Gallbladder (tissue), 1 donor: ENCODE results near the genes ZNF229, CEACAM20, APOE and ZNF296.

GRCh38 chr19:44235500-44236261 lies 23.3 kb downstream of the ZNF227 start:
- PRO-cap = no peak

GRCh38 chr19:44367062-44367632 lies 10.7 kb upstream of the ZNF112 start:
- PRO-cap = no peak

DNA sequence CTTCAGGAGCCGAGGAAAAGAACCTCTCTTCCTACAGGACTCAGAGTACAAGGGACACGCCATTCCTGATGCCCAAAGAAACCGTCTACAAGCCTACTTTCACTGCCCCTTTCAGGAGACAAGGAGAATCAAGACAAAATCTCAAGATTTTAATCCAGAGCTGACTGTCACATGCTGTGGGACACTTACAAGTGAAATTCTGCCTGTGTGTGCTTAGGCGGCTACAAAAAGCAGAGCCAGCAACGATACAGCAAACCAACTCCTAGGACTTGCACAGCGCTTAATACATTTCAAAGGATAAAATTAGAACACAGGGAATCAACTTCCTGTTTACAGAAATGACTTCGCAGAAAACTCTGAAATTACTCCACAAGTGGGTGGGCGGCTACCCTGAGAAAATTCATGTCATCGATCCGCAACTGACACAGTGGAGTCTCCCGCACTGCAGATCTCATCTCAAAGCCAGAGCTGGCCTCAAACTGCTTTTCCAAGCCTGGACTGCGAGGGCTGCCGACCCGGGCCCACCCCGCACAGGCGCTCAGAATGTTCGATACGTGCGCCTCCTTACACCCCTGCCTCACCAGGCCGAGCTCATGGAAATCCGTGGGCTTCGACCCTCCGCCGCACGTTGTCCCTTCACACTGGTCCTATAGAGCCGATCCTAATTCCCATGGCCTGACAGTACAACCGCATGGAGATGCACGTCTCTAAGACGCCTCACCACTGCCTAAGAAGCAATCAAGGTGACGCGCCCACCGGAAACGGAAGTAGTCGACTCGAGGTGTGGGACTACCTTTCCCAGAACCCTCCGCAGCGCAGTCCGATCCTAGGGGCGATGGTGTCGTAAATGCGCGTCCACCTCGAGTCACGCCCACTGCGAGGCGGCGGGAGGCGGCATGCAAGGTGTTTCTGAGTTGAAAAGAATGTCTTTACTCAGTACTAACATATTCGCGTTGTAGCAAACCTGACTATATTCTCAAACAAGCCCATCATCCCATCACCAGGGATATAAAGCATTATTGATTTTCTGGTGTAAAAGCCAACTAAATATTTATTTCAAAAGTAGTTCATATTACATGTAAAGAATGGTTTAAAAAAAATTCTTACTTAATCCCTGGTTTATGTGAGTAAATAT lies at the start of gene ZNF229:
Gene ZNF229 (minus strand): TSS at position 745 of the 1,135 bp plus-strand sequence.
- PRO-cap = no peak

DNA sequence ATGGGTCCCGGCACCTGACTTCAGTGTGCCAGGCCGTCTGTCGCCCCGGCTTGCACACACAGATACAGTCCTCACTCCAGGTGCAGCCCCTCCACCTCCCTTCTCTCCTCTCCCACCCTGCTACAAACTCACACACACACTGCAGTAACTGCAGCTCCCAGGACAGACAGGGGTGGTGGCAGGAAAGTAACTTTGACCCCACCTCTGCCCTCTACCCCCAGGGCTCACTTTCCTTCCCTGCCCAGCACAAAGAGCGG lies at the start of gene CEACAM20:
Gene CEACAM20 (minus strand): TSS at position 168 of the 257 bp plus-strand sequence.
- PRO-cap = no peak

DNA sequence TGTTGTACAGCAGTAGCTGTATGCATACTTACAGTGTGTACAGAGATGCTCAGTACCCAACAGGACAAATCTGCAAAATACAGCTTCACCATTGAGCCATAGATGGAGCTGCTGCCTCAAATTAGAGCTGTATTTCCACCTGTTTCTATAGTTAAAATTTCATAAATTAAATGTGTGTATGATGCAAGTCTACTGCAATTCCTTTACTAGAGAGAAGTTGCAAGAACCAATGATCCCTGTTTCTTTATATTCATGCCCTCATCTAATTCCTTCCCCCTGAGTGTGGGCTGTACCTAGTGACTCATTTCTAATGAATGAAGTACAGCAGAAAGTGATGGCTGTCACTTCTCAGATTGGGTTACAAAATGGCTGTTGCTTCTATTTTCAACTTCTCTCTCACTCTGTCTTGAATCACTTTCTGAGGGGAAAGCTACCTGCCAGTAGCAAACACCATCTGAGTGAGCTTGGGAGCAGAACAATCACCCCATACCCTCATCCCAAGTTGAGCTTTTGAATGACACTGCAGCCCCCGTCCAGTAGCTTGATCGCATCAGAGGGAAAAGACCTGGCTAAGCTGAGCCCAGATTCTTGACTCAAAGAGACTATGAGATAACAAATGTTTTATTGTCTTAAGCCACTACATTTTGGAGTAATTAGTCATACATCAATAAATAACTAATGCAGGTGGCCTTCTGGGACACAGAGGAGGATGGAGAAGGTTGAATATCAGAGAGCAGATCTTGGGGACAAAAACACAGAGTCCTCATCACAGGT lies 24.8 kb upstream of the IGSF23 start:
- PRO-cap = unidirectional peak, minus-strand start at position 595 of the sequence

DNA sequence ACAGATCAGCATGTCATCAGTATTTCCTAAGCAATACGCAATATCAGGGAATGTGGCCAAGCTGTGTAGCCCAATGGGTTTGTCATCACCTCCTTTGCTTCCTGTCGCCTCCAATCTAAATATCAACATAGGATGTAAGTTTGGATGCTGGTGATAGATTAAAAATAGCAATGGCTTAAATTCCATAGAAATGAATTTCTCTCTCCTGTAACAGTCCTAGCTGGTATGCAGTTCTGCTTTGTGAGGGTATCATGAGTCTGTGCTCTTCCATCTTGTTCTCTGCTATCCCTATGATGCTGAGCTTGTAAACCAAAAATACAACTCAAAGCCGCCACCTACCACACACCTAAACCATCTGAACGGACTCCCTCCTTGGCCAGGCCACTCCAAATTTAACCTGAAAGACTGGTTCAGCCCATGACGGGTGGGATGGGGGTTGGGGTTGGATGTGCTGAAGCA lies 10.0 kb upstream of the IGSF23 start:
- PRO-cap = no peak

DNA sequence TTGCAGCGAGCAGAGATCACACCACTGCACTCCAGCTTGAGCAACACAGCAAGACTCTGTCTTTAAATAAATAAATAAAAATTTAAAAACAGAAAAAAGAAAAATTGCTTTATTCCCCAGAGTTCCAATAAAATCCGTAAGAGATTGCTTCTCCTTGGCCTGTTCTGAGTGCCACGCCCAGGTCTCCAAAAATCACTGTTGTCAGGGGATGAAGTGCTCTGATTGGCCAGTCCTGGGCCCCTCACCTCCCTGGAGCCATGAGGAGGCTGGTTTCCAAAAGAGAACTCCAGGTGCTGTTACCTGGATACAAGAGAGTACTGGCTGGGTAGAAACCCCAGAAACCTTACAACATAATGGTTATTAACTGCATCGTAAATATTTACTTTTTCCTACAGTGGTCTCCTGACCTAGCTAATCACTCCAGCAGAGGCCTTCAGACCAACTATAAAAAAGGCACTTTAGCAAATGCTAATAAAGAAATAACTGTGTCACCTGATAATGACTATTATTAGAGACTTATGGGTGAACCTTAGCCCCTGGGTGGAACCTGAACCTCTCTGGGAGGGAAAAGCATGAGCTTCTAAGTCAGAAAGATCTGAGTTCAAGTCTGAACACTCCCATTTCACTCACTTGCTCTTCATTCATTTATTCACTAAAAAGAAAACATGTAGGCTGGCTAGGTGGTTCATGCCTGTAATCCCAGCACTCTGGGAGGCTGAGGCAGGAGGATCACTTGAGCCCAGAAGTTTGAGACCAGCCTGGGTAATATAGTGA lies 1.5 kb upstream of the IGSF23 start:
- PRO-cap = no peak

GRCh38 chr19:44661852-44662567 lies 9.3 kb upstream of the CEACAM19 start:
- PRO-cap = no peak

- PRO-cap = no peak
Measured at GRCh38 chr19:44748830-44749107, 261 bp downstream of the BCL3 start.

- PRO-cap = bidirectional peak, plus-strand start at chr19:44753580, minus-strand start at chr19:44753390
Measured at GRCh38 chr19:44753106-44753803, 4.7 kb downstream of the BCL3 start.

GRCh38 chr19:44905225-44905932 lies at the start of gene APOE:
Gene APOE, plus strand, starts transcription at chr19:44905796.
- PRO-cap = unidirectional peak, plus-strand start at chr19:44905796

DNA sequence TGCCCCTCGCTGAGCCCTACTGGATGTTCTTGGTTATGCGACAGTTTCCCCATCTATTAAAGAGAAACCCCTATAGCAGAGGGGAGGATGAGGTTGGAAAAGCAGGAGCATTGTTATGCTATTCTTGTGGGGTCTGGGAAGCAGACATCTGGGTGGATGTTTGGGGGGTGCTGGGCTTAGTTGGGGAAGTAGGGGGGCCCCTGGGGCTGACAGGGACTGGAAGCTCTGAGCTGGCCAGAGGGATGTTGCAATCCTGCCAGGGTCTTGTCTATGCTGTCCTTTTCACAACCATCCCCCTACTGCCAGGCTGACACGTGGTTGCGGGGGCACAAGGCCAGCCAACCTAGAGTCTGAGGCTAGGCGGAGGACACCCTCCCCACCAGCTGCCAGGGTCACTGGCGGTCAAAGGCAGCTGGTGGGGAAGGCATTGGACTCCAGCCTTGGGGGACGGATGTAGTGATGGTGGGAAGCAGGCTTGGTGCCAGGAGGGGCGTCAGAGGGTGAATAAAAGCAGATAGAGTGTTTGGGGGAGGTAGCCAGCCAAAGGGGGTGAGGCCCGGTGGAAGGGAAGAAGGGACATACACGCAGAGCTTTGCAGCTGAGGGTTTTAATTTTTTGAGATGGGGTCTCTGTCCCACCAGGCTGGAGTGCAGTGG lies 1.6 kb upstream of the APOC1 start:
- PRO-cap = unidirectional peak, plus-strand start at position 543 of the sequence

DNA sequence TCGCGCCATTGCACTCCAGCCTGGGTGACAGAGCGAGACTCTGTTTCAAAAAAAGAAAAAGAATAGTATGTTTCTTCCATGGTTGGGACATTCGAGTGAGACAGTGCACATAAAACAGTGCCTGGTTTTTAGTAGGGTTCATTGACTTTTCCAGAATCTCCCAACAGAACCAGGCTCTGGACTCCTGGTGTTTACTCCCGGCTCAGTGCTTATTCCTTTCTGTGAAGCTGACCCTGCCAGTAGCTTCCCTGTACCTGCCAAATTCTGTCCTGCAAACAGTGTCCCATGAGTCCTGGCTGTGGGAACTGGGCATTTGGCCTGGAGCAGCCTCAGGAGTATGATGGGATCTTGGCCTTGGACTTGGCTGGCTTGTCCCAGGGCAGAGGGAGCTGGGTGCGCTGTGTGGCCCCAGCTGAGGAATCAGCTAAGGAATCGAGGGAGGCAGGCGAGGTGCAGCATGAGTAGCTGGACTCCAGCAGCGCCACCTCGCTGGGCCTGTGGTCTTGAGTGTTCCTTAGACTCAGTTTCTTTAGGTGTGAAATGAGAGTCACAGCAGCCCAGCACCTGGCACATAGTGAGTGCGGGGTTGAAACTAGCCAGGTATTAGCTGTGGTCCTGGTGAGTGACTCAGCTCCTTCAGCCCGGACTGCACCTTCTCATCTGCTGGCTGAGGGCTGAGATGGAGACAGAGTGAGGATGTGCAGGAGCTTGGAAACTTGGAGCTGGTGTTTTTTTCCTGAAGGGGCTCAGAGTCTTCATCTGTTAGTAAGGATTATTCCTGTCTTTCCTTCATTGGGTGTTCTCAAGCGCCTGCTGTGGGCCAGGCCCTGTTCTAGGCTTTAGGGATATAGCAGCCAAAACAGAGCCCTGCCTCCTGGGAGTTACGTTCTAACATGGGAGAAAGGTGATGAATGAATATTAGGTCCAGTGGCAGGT lies 10.4 kb downstream of the CLASRP start:
- PRO-cap = no peak

- PRO-cap = no peak
Measured at GRCh38 chr19:45055926-45056707, 17.3 kb downstream of the CLASRP start.

DNA sequence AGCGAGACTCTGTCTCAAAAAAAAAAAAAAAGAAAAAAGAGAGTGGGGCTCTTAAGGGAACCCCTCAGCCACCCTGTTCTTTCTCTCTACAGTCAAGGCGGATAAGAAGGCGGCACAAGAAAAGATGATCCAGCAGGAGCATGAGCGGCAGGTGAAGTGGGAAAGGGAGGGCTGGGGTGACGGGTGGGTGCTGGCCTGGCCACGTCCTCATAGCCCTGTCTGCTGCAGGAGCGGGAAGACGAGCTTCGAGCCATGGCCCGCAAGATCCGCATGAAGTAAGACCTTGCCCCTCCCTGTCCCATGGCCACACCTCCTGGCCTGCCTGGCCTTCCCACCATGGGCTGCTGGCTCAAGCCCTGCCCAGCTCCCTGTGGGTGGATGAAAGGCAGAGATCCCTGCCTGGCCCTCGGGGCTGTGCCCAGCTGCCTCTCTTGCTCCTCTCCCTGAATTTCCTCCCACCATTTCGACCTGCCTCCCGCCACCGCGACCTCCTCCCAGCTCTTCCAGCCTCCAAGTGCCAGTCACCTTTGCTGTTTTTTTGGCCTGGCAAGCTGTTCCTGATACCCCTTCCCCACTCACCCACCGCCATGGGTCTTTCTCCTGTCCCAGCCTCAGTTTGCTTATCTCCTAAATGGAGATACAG lies 7.2 kb downstream of the ZNF296 start:
- PRO-cap = no peak

- PRO-cap = unidirectional peak, minus-strand start at chr19:45076311; unidirectional peak, minus-strand start at chr19:45076474
Measured at GRCh38 chr19:45075985-45076871, at the start of gene ZNF296. Gene ZNF296, minus strand, starts transcription at chr19:45076478.

- PRO-cap = no peak
Measured at GRCh38 chr19:45103043-45103436, 10.1 kb downstream of the PPP1R37 start.

DNA sequence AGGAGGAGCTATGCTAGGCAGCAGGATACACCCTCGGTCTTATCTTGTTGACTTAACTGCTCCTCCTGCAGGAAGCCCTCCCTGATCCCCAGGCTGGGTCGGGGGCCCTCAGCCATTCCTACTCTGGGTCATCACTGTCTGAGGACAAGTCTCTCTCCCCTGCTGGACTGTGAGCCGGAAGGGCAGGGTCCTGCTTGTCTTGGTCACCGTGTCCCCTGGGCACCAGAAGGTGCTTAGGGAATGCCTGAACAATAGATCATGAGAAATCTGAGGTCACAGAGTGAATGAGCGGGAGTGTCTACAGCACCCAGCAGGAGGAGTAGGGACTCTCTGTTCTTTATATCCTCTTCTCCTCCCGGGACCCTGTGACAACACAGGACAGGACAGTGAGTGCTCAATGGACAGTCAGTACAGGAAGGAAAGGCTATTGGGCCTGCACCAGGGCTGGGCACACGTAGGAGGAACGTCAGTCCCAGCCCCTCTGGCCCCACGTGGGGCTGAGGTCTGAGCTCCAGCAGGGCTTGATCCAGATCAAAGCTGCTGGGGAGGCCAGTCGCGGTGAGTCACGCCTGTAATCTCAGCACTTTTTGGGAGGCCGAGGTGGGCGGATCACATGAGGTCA lies 6.5 kb downstream of the NKPD1 start:
- PRO-cap = bidirectional peak, plus-strand start at position 529 of the sequence, minus-strand start at position 314 of the sequence

DNA sequence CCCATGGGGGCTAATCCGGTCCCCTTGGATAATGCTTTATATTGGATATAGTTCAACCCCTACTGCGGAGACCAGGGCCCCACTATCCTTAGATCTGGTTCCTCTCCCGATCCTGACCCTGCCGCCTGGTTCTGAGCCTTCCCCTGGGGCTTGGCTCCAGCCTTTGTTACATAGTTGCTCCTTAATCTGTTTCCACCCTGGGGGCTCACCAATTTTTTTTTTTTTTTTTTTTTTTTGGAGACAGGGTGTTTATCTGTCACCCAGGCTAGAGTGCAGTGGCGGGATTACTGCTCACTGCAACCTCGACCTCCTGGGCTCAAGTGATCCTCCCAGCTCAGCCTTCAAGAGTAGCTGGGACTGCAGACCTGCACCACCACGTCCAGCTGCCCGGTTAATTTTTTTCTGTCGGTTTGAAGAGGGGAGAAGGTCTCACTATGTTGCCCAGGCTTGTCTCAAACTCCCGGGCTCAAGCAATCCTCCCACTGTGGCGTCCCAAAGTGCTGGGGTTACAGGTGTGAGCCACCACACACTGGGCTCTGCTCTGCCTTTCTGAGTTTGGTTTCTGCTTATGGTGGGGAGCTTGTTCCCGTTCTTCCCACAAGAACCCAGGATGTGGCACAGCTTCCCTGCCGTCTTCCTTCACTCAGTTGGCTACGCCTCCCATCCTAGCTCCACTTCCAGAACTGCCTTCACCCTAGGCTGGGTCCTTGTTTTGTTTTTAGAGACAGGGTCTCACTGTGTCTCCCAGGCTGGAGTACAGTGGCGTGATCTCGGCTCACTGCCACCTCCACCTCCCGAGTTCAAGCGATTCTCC lies 1.6 kb downstream of the BLOC1S3 start:
- PRO-cap = no peak

DNA sequence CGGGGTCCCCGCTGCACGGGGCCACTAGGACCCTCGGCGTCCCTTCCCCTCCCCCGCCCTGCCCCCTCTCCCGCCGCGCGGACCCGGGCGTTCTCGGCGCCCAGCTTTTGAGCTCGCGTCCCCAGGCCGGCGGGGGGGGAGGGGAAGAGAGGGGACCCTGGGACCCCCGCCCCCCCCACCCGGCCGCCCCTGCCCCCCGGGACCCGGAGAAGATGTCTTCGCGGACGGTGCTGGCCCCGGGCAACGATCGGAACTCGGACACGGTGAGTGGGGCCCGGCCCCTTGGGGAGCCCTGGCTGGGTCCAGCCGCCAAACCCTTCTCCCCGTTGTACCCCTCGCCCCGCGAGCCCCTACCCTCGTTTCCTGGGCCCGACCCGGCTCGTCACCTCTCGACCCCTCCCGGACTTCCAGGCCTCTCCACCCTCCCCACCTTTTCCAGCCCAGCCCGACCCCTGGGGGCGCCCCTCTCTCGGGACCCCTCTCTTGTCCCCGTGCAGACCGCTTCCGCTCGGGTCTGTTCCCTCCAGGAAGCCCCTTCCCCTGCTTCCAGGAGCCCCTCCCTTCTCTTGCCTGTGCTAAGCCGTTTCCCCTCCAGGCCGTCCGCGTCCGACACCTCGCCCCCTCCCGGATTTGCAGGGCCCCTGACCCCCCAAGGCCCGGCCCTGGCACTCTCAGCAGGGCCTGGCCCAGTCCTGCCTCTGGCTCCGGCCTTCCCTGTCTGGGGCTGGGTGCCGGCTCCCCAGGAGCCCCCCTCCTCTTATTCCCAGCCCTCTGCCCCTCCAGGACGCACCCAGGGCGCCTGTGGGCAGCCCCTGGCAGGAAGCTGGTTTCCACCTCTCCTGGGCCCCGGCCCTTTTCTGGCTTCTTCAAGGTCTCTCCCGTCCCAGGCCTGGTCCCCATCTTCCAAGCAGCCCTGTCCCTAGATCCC lies 570 bp downstream of the MARK4 start:
- PRO-cap = no peak